Fibroblast of villous mesenchyme (primary cell): ENCODE measurements around the genes PARP8, ISL1 and MOCS2.

GRCh38 chr5:43538524-43539155 lies 18.2 kb downstream of the PAIP1 start:
- CAGE, long polyA plus RNA: no peak

DNA sequence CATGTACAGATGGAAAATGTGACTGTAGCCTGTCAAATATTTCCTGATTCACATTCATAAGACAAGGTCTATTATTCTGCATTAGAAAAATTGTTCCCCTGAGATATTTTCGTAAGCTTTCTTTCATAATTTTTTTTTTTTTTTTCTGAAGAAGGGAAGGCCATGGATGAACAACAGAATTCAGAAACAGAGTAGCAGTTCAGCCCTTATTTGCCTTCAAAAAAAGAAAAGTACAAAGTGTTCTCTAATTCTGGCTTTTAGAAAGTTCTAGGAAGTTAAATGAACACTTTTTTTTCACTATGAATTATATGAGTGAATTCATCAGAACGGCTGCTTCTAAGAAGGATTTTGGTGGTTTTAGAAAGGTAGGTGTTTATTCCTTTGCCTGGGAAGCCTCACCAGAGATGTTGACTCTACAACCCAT lies 81.1 kb downstream of the NNT start:
- CAGE, long polyA plus RNA: no peak

DNA sequence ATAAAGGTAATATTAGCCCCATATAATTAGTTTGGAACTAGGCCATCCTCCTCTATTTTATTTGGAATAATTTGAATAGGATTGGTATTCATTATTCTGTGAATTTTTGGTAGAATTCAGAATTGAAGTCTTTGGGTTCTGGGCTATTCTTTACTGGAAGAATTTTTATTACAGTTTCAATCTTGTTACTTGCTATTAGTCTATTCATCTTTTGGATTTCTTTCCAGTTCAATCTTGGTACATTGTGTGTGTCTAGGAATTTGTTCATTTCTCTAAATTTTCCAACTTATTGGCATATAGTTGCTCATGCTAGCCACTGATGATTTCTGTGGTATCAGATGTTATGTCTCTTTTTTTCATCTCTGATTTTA lies 317.8 kb downstream of the NNT start:
- CAGE, long polyA plus RNA: no peak

DNA sequence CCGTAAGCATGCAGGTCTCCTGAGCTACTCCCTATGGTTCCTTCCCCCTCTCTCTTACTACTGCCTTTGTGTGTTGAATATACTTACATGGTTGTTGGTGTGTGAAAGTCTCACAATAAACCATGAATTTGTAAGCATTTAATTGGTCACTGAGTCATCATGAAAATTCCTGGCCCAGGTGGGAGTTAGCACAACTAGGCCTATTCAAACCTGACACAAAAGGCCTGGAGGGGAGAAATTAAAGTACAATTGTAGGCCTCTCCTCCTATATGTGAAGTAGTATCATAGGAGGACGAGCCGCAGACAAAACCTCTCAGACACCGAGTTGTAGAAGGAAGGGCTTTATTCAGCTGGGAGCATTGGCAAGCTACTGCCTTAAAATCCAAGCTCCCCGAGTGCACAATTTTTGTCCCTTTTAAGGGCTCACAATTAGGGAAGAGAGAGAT lies 397.0 kb downstream of the MRPS30 start:
- CAGE, long polyA plus RNA: no peak

- CAGE, long polyA plus RNA: no peak
Observed at GRCh38 chr5:45695064-45695434, 1.1 kb downstream of the HCN1 start.

GRCh38 chr5:45695435-45695962 lies 681 bp downstream of the HCN1 start:
- CAGE, long polyA plus RNA: no peak

- CAGE, long polyA plus RNA: no peak
Observed at GRCh38 chr5:50665581-50666224, 734 bp upstream of the PARP8 start.

DNA sequence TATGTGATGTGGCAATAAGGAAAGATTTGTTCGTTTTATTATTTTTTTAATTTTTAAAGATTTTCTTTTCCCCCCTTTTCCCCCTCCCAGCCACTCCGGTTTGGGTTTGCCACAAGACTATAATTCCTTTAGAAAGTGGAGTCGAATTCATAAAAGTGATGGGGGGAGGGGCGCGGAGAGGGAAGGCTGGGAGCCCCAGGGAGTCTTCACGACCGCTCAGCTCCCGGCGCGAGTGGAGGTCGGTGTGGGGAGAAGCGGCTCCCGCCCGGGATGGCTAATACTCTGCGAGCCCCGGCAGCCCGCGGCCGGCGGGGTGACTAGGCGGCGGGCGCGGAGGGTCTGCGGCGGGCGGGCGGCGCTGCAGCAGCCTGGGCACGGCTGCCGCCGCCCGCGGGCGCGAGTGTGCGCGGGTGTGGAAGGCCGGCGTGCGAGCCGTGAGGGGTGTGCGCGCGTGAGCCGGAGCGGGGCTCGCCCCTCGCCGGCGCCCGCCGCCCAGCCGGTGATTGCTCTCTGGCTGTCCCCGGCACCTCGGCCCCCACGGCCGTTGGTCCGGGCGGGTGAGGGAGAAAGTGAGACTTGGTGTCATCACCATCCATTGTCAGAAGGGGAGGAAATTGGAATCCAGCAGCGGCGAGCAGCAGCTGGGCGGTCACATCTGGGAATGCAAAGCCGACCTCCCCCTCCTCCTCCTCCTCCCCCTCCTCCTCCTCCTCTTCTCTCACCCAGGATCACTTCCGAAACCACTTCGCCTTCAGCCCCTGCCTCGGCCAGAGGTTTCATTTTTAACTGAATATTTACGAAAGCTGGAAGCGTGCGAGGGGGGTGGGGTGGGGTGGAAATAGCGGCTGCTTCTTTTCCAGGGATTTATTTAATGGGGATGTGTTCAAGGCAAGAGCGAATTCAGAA lies at the start of gene PARP8:
PARP8 (plus strand) TSS at position 413 of the 906 bp plus-strand sequence.
- CAGE, long polyA plus RNA: no peak

GRCh38 chr5:50667131-50667701 lies 779 bp downstream of the PARP8 start:
- CAGE, long polyA plus RNA: no peak

GRCh38 chr5:50840620-50840991 lies 174.2 kb downstream of the PARP8 start:
- CAGE, long polyA plus RNA: no peak

GRCh38 chr5:50969967-50970459 lies 303.6 kb downstream of the PARP8 start:
- CAGE, long polyA plus RNA: no peak

GRCh38 chr5:51378419-51379659 lies 4.4 kb upstream of the ISL1 start:
- CAGE, long polyA plus RNA: no peak

DNA sequence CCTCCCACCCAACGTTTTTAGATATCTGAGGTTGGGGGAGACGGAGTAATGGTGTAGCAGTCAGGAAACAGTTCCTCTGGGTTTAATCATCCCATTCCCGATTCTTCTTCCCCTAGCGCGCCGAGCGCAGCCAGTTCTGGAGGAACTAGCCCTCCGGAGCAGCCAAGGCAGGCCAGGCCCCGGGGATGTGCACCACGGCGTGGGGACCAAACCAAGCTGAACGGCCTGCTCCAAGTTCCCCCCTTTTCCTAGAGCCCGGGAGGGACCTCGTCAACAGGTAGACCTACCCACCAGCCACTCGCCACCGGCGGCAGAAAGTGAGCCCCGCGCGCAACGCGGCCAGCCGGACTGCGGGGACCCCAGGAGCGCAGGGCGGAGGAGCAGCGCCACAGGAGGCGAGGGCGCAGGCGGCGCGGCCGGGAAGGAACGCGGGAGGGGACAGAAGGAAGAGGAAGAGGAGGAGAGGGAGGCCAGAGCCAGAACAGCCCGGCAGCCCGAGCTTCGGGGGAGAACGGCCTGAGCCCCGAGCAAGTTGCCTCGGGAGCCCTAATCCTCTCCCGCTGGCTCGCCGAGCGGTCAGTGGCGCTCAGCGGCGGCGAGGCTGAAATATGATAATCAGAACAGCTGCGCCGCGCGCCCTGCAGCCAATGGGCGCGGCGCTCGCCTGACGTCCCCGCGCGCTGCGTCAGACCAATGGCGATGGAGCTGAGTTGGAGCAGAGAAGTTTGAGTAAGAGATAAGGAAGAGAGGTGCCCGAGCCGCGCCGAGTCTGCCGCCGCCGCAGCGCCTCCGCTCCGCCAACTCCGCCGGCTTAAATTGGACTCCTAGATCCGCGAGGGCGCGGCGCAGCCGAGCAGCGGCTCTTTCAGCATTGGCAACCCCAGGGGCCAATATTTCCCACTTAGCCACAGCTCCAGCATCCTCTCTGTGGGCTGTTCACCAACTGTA lies at the start of gene ISL1:
ISL1 (plus strand) TSS at position 766 of the 948 bp plus-strand sequence.
- CAGE, long polyA plus RNA: no peak

- CAGE, long polyA plus RNA: no peak
Observed at GRCh38 chr5:52727517-52728123, 60.1 kb upstream of the ITGA1 start.

DNA sequence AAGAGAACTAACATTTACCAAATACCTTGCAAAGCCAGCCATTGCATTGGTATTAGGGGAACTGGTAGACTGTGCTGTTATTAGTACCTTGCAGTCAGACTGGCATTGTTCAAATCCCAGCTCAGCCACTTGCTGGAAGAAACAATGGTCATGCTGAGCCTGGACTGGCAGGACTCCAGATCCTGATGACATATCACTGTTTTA lies 26.1 kb downstream of the ITGA1 start:
- CAGE, long polyA plus RNA: no peak

DNA sequence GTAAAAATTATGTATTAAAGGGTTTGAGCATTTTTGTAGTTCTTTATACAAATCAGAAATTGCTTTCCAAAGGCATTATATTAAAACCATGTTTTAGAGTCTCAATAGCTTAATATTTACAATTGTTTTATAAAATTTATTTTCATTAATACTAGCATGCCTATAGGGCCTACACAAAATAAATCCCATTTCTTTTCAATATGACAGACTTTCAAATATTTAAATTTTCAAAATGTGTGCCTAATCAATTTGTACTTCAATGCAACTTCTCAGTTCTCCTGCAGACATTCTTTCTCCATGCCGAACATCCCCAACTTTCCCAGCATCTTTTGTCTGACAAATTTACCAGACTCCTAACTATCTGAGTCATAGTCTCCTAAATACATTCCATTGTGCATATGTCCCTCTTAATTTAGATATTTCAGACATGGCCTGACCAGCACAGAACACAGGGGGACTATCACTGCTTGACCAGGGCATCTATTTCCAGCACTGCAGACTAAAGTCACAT lies 71.8 kb downstream of the ITGA1 start:
- CAGE, long polyA plus RNA: no peak

- CAGE, long polyA plus RNA: no peak
Observed at GRCh38 chr5:52907682-52908125, 81.4 kb upstream of the ITGA2 start.

DNA sequence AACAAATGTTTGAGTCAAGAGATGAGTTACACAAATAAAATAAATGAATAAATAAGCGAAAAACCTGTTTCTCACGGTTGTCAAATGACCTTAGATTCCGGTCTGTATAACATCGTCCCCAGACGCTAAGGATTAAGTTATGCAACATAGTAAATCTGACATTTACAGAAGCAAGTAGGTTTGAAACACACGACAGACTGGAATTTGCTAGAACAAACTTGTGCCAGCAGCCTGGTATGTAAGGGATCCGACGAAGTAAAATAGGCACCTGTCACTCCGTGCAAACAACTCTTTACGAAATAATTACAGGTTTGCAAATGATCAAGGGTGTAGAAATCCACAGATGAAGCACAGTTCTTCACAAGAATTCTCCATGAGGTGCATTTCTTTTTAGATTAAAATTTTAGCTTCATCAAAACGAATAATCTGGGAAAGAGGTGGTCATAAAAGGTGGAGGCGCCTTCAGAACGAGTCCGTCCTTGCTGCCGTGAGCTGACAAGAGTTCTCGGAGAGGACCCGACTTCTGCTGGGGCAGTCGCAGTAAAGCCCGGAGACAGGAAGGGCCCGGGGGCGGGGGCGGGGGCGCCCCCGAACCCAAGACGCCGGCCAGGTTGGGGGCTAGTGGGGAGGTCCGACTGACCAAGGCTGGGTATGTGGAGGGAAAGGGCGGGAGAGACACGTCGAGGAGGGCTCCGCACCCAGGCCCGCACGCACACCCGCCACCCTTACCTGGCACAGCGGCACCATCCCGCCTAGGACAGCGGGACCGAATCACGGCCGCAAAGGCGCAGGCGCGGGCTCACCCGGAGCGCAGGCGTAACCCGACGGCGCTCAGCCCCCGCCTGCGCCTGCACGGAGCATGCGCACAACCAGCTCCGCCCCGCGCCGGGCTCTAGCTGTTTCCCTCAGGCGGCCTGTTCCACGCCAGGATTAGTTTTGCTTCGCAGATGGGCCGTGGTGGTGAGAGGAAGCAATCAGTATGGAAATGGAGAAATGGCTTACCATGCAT lies at the start of gene MOCS2:
MOCS2 (minus strand) TSS at position 775 of the 1,009 bp plus-strand sequence.
- CAGE, long polyA plus RNA: no peak

DNA sequence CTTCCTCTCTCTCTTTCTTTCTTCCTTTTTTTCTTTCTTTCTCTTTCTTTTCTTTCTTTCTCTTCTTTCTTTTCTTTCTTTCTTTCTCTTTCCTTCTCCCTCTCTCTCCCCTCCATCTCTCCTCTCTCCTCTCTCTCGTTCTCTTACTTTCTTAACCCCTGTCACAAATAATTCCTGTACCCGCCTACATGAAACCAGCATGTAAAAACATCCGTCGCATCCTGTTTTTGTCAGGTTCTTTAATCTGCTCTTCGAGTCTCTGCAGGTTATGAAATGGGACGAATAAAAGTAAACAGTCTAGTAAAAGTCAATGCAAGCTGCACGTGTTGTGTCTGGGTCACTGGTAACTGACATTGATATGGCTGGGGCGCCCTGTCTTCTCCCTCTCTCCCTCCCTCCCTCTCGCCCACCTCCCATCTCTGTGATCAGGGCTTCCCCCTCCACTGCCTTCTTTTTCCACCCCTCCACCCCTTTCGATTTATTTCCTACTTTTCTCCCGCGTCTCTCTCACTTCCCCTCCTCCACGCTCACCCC lies 1.9 kb downstream of the FST start:
- CAGE, long polyA plus RNA: no peak

GRCh38 chr5:53874238-53874901 lies 313.9 kb downstream of the NDUFS4 start:
- CAGE, long polyA plus RNA: no peak